ENCODE data around the gene MDM1.

- RRBS, 2 experiments, result no CpG with 5 or more reads among the region's 13 CpGs
CAGE:
- cytosol, long polyA minus RNA, result no peak
- cytosol, long polyA plus RNA, result no peak
- long polyA plus RNA, result no peak
- nucleus, long polyA minus RNA, result no peak
- nucleus, long polyA plus RNA, result no peak
These were observed 161.8 kb downstream of the CAND1 start for GRCh38 chr12:67430627-67431771.

- RRBS, 2 experiments, result no CpG with 5 or more reads among the region's 7 CpGs
CAGE:
- cytosol, long polyA minus RNA, result no peak
- cytosol, long polyA plus RNA, result no peak
- long polyA plus RNA, result no peak
- nucleus, long polyA minus RNA, result no peak
- nucleus, long polyA plus RNA, result no peak
These were observed 132.8 kb upstream of the DYRK2 start for GRCh38 chr12:67515724-67516229.

GRCh38 chr12:67634391-67634867, 14.1 kb upstream of the DYRK2 start:
- RRBS, 2 experiments, result no CpG with 5 or more reads among the region's 1 CpG
CAGE:
- cytosol, long polyA minus RNA, result no peak
- cytosol, long polyA plus RNA, result no peak
- long polyA plus RNA, result no peak
- nucleus, long polyA minus RNA, result no peak
- nucleus, long polyA plus RNA, result no peak

DNA sequence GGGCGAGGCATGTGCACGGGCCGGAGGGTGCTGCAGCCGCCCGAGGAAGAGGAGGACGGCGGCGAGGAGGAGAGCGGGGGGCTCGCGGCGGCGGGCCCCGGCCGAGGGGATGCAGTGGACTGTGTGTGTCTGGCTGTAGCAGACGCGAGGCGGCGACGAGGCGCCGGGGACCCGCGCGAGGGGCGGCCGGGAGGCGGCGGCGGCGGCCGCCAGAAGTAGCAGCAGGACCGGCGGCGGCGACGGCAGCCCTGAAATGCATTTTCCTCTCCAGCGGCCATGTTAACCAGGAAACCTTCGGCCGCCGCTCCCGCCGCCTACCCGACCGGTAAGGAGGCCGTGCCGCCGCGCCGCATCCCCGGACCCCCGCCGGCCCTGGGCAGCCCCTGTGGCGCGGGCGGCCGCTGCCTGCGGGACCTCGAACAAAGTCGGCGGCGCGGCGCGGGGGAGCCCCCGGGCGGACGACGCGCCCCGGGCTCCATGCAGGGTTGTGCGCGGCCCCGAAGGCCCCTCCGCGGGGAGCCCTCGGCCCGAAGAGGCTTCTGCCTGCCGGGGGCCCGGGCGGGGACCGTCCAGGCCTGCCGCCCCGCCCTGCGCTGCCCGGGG, 414 bp downstream of the DYRK2 start:
- RRBS, 2 experiments, result 2 to 3% methylated on average over 50 to 54 of the region's 86 CpGs
CAGE:
- cytosol, long polyA minus RNA, result no peak
- cytosol, long polyA plus RNA, result no peak
- long polyA plus RNA, result no peak
- nucleus, long polyA minus RNA, result no peak
- nucleus, long polyA plus RNA, result no peak

DNA sequence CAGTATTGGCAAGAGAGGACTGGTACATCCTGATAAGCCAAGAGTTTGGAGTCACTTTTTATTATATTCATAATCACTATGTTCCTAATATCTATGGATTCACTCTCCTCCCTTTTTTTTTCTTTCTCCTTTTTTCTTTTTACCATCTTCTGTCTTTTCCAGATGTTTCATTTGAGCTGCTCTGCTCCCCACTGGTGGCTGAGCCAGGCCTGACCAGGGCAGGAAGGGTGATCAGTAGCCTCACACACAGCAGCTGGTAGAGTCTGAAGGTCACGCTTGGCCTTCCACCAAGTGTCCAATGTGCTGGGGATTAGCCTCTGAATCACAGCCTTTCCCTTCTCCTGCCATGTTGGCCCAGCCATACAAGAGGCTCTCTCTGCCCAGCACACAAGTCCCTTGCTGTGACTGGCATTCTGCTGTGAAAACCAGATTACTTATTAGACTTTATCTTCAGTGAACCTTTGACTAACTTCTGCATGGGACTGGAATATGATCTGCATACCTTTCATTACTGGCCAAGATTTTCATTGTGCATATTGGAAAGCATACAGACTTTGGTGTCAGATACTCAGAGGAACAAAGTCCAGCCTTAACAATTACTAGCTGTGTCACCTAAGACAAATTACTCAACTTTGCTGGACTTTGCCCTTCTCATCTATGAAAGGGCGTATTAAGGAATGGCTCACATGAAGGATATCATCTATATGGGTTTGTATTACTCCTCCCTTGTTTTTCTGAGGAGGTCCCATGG, 99.3 kb downstream of the DYRK2 start:
- RRBS, 2 experiments, result no CpG with 5 or more reads among the region's 2 CpGs
CAGE:
- cytosol, long polyA minus RNA, result no peak
- cytosol, long polyA plus RNA, result no peak
- long polyA plus RNA, result no peak
- nucleus, long polyA minus RNA, result no peak
- nucleus, long polyA plus RNA, result no peak

- RRBS, 2 experiments, result no CpG with 5 or more reads among the region's 1 CpG
CAGE:
- cytosol, long polyA minus RNA, result no peak
- cytosol, long polyA plus RNA, result no peak
- long polyA plus RNA, result no peak
- nucleus, long polyA minus RNA, result no peak
- nucleus, long polyA plus RNA, result no peak
These were observed 117.8 kb downstream of the DYRK2 start for GRCh38 chr12:67766485-67766684.

DNA sequence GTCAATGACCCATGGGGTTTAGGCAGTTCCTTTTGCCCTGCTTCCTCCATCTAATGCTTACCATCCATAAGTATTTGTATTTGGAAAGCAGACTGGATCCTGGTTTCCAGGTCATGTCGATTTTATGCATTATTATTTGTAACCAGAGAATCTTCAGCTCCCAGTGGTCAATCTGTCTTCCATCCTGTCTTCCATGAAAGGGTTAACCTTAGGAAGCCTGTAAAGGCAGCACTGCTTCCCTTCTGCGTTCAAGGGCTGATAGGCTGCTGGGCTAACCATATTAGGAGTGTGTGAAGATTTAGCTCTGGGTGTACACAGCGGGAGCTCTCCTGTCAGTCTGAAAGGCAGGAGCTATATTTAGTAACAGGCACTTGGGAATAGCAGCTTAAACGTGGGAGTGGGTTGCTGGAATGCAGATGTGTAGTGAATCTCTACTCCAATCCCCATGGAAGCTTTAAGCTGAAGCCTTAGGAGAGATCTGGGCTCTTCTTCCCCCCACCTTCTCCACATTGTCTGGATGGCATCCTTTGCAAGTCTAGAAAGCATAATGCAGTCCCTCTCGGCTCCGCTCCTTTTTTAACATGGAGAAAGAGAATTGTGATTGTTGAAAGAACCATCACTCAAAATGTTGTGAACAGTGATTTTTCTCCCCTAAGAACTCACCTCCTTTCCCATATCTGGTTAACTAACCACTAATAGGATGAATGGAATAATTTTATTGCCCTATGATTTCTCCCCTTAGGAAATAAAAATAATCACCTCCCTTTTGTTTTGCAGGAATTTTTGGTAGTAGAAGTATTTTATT, 124.3 kb downstream of the DYRK2 start:
- RRBS, 2 experiments, result no CpG with 5 or more reads among the region's 6 CpGs
CAGE:
- cytosol, long polyA minus RNA, result no peak
- cytosol, long polyA plus RNA, result no peak
- long polyA plus RNA, result no peak
- nucleus, long polyA minus RNA, result no peak
- nucleus, long polyA plus RNA, result no peak

GRCh38 chr12:68042098-68042773, 117.3 kb downstream of the IFNG start:
- RRBS, 2 experiments, result no CpG with 5 or more reads among the region's 6 CpGs
CAGE:
- cytosol, long polyA minus RNA, result no peak
- cytosol, long polyA plus RNA, result no peak
- long polyA plus RNA, result no peak
- nucleus, long polyA minus RNA, result no peak
- nucleus, long polyA plus RNA, result no peak

- RRBS, 2 experiments, result no CpG with 5 or more reads among the region's 5 CpGs
CAGE:
- cytosol, long polyA minus RNA, result no peak
- cytosol, long polyA plus RNA, result no peak
- long polyA plus RNA, result no peak
- nucleus, long polyA minus RNA, result no peak
- nucleus, long polyA plus RNA, result no peak
These were observed 16.1 kb upstream of the IFNG start for GRCh38 chr12:68175342-68176238.

DNA sequence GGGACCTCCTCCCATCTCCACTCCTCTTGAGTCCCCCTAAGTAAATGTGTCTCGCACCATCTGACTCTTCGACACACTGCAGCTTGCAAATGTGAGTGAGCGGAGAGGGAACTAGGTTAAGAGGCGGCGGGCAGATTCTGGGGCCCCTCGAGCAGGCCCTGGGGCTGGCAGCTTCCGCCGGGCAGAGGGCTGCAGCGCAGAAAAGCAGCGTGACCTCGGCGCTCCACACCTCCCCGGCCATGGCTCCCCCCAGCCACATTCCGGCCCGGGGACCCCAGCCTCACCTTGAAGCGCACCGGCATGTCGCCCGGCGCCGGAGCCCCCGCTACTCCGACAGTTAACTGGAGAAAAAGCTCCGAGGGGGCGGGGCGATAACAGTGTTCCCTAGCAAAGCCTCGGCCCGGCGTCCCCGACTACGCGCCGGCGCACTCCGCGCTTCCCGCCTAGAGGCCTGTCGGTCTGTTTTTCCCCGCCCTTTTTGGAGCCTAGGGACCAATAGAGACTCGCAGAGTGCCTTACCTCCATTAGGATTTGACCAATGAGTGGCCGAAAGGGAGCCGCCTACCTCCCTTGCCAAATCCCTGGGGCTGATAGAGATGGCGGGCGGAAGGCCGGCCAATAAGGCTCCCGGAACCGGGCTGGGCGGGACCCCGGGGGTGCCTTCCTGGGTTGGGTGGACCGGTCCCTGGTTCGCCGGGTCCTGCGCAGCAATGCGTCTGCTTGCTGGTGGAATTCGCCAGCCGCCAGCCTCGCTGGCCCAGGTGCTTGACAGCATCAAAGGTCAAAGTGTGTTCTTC, at the start of gene MDM1:
MDM1 (minus strand) TSS at position 419 of the 797 bp plus-strand sequence.
- RRBS, 2 experiments, result 1% methylated on average over 12 of the region's 57 CpGs
CAGE:
- cytosol, long polyA minus RNA, result no peak
- cytosol, long polyA plus RNA, result no peak
- long polyA plus RNA, result no peak
- nucleus, long polyA minus RNA, result no peak
- nucleus, long polyA plus RNA, result no peak

GRCh38 chr12:68625342-68625844, 14.7 kb downstream of the RAP1B start:
- RRBS, 2 experiments, result no CpG with 5 or more reads among the region's 13 CpGs
CAGE:
- cytosol, long polyA minus RNA, result no peak
- cytosol, long polyA plus RNA, result no peak
- long polyA plus RNA, result no peak
- nucleus, long polyA minus RNA, result no peak
- nucleus, long polyA plus RNA, result no peak

DNA sequence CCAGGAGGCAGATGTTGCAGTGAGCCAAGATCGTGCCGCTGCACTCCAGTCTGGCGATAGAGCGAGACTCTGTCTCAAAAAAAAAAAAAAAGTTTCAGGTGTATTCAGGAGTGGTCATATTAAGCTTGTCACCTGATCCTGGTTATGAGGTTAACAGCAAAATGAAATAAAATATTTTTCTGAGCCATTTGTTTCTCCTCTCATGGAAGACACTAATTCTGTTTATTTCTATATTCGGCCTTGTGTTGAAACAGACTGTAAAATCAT, 15.1 kb downstream of the RAP1B start:
- RRBS, 2 experiments, result no CpG with 5 or more reads among the region's 5 CpGs
CAGE:
- cytosol, long polyA minus RNA, result no peak
- cytosol, long polyA plus RNA, result no peak
- long polyA plus RNA, result no peak
- nucleus, long polyA minus RNA, result no peak
- nucleus, long polyA plus RNA, result no peak

- RRBS, 2 experiments, result no CpG with 5 or more reads among the region's 3 CpGs
CAGE:
- cytosol, long polyA minus RNA, result no peak
- cytosol, long polyA plus RNA, result no peak
- long polyA plus RNA, result no peak
- nucleus, long polyA minus RNA, result no peak
- nucleus, long polyA plus RNA, result no peak
These were observed 23.7 kb downstream of the RAP1B start for GRCh38 chr12:68634007-68635105.

DNA sequence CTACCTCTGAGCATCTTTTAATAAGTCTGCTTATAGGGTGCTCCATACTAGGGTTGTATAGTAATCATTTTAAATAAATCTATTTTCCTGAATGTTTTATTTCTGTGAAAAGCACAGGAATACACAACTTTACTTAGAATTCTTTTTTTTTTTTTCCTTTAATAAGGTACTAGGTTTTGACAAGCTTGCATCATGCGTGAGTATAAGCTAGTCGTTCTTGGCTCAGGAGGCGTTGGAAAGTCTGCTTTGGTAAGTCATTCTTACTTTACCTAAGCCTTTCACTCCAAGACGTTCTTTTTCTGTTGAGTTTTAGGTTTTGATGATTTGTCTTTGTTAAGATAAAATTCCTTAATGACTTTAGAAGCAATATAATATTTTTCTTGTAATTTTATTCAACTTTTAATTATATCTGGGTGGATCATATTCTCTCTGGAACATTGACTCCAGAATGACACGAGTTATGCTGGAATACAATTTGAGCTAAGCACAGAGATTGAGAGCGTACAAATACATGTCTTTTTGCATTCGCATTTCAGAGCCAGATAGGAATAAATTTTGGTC, 37.9 kb downstream of the RAP1B start:
- RRBS, 2 experiments, result no CpG with 5 or more reads among the region's 7 CpGs
CAGE:
- cytosol, long polyA minus RNA, result no peak
- cytosol, long polyA plus RNA, result no peak
- long polyA plus RNA, result no peak
- nucleus, long polyA minus RNA, result no peak
- nucleus, long polyA plus RNA, result no peak

- RRBS, 2 experiments, result 3% methylated on average over 4 of the region's 17 CpGs; no CpG with 5 or more reads in 1 of the 2 experiments
CAGE:
- cytosol, long polyA minus RNA, result no peak
- cytosol, long polyA plus RNA, result no peak
- long polyA plus RNA, result no peak
- nucleus, long polyA minus RNA, result no peak
- nucleus, long polyA plus RNA, result no peak
These were observed 705 bp downstream of the SLC35E3 start for GRCh38 chr12:68746490-68747271.

- RRBS, 2 experiments, result 1 to 2% methylated on average over 16 of the region's 70 CpGs
CAGE:
- cytosol, long polyA minus RNA, result start-site peak on the plus strand at chr12:68808815-68809025, 776 reads
- cytosol, long polyA plus RNA, result no peak
- long polyA plus RNA, result start-site peak on the plus strand at chr12:68808807-68809050, 941 and 921 reads in 2 replicates
- nucleus, long polyA minus RNA, result start-site peak on the plus strand at chr12:68808900-68808939, 67 reads; start-site peak on the plus strand at chr12:68809233-68809377, 54 reads
- nucleus, long polyA plus RNA, result start-site peak on the plus strand at chr12:68808754-68809025, 1,657 and 2,051 reads in 2 replicates
These were observed 656 bp downstream of the MDM2 start for GRCh38 chr12:68808310-68809355.

DNA sequence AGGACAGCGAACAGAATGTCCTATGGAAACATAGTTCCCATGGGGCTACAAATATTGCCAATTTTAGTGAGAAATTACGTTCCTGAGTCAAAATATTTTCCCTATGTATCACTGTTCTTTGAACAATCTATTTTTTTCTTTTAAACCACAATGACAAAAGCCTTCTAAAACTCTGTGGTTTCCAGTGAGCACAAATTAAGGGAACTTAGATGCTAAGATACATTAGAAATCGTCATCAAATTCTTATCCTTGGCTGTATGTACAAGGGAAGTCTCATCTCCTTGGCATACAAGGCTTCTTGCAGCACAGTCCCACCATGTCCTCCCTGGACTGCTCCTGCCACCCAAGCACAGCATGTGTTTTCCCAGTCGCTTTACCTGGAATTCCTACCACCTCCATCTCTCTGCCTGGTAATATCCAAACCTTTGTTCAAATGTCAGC, 17.9 kb downstream of the CPM start:
- RRBS, 2 experiments, result no CpG with 5 or more reads among the region's 4 CpGs
CAGE:
- cytosol, long polyA minus RNA, result no peak
- cytosol, long polyA plus RNA, result no peak
- long polyA plus RNA, result no peak
- nucleus, long polyA minus RNA, result no peak
- nucleus, long polyA plus RNA, result no peak

DNA sequence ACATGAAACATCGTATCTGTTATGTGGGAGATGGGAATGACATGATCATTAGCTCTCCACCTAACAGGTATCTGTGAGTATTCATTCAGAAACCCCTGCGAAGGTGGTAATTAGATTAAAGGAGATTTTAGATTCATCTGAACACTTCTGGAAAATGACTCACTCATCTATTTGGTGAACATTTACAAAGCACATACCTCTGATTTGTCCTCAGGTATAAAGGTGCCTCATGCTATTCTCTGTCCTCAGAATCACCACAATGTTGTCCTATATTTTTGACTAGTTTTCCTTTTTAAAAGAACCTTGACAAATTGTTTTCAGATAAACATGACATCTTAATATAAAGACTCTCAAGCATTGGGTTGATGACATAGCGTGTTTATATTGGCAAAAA, 132.1 kb upstream of the CPM start:
- RRBS, 2 experiments, result no CpG with 5 or more reads among the region's 3 CpGs
CAGE:
- cytosol, long polyA minus RNA, result no peak
- cytosol, long polyA plus RNA, result no peak
- long polyA plus RNA, result no peak
- nucleus, long polyA minus RNA, result no peak
- nucleus, long polyA plus RNA, result no peak

GRCh38 chr12:69101328-69101690, 138.1 kb upstream of the CPSF6 start:
- RRBS, 2 experiments, result no CpG with 5 or more reads among the region's 3 CpGs
CAGE:
- cytosol, long polyA minus RNA, result no peak
- cytosol, long polyA plus RNA, result no peak
- long polyA plus RNA, result no peak
- nucleus, long polyA minus RNA, result no peak
- nucleus, long polyA plus RNA, result no peak

GRCh38 chr12:69330518-69331683, 17.3 kb upstream of the LYZ start:
- RRBS, 2 experiments, result 2 to 3% methylated on average over 4 of the region's 24 CpGs
CAGE:
- cytosol, long polyA minus RNA, result no peak
- cytosol, long polyA plus RNA, result no peak
- long polyA plus RNA, result no peak
- nucleus, long polyA minus RNA, result no peak
- nucleus, long polyA plus RNA, result no peak

Measured in HepG2 (cell line).